ENCODE measurements around a stretch of chr3.

DNA sequence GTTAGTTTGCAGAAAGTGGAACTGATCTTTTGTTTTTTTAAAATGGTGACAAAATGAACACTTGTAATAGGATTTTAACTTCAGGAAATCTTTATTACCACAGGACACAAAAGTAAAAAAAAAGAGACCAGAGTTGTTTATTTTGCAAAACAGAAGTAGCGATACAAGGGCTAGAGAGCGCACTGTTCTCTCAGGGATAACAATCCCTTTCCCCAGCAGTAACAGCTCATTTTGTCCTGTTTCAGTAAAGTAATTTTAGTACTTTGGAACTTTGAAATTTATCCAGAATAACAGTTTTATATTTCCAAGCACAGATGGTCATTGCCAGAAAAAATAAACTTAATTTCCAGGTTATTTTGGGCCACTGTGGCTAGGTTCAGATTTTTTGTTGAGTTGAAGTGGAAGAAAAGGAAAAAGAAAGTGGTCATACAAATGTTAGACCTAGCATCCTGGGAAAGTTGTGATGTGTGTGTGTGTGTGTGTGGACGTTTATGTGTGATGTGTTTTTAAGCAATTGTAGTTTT lies 17.3 kb downstream of the LEKR1 start:
- RAMPAGE, long total RNA: no peak
- RRBS, 2 experiments: no CpG with 5 or more reads among the region's 3 CpGs
CAGE:
- cytosol, long polyA minus RNA: no peak
- cytosol, long polyA plus RNA: no peak
- long polyA plus RNA: no peak
- nucleolus, long total RNA: no peak
- nucleus, long polyA plus RNA: no peak
- nucleus, long total RNA: no peak

DNA sequence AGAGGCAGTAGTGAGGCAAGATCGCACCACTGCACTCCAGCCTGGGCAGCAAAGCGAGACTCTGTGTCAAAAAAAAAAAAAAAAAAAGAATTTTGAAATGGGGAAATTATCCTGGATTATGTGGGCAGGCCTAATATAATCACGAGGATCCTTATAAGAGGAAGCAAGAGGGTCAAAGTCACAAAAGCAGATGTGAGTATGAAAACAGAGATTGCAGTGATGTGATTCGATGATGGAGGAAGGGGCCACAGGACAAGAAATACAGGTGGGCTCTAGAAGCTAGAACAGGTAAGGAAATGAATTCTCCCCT lies 159.6 kb downstream of the LEKR1 start:
- RAMPAGE, long total RNA: no peak
- RRBS, 2 experiments: no CpG with 5 or more reads among the region's 4 CpGs
CAGE:
- cytosol, long polyA minus RNA: no peak
- cytosol, long polyA plus RNA: no peak
- long polyA plus RNA: no peak
- nucleolus, long total RNA: no peak
- nucleus, long polyA plus RNA: no peak
- nucleus, long total RNA: no peak

DNA sequence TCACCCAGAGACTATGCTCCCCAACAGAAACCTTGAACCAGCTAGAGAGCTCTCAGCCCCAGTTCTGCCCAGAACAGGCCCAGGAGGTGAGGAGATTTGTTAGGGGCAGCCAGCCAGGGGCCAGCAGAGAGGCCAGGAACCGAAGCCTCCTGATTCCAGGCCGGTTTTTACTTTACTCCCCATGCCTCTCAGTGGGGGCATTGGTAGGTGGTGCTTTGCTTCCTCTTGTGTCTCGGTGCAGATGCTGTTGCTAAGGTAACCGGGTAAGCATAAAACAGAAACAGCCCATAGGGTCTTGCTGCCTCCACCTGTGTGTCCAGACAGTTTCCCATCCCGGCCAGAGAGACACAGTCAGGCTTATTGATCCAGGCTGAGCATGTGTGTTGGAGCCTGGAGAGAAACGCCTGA lies 54.7 kb downstream of the CCNL1 start:
- RAMPAGE, long total RNA: no peak
- RRBS, 2 experiments: 2% methylated on average over 2 to 4 of the region's 6 CpGs
CAGE:
- cytosol, long polyA minus RNA: no peak
- cytosol, long polyA plus RNA: no peak
- long polyA plus RNA: no peak
- nucleolus, long total RNA: no peak
- nucleus, long polyA plus RNA: no peak
- nucleus, long total RNA: no peak

- RAMPAGE, long total RNA: no peak
- RRBS, 2 experiments: no CpG with 5 or more reads among the region's 9 CpGs
CAGE:
- cytosol, long polyA minus RNA: no peak
- cytosol, long polyA plus RNA: no peak
- long polyA plus RNA: no peak
- nucleolus, long total RNA: no peak
- nucleus, long polyA plus RNA: no peak
- nucleus, long total RNA: no peak
Measured at GRCh38 chr3:157114915-157115814, 44.8 kb downstream of the CCNL1 start.

DNA sequence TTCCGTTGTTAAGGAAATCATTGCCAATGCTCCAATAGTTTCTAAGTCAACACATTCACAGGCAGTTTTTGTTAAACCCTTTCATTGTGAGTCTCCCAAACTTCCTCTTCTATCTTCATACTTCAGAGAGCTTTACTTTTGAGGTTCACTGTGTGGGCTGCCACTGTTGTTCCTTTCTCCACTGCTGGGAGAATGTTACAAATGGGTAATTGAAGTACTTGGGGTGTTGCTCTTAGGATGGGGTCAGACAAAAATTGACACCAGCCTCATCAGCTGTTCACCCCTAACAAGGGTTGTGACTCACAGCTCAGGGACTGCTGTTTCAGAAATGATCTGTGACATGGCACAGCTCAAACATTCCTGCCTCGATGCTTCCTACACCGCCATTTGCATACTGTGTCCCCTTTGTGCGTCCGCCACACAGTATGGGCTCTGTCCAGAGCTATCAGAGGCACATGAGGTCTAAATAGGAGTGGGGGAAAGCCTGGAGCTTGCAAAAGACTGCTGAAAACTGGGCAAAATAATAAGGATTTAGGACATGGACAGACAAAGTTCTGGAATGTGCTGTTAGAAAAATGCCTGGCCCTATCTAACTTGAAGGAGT lies 44.0 kb downstream of the CCNL1 start:
- RAMPAGE, long total RNA: no peak
- RRBS, 2 experiments: no CpG with 5 or more reads among the region's 5 CpGs
CAGE:
- cytosol, long polyA minus RNA: no peak
- cytosol, long polyA plus RNA: no peak
- long polyA plus RNA: no peak
- nucleolus, long total RNA: no peak
- nucleus, long polyA plus RNA: no peak
- nucleus, long total RNA: no peak

- RAMPAGE, long total RNA: no peak
- RRBS, 2 experiments: no CpG with 5 or more reads among the region's 40 CpGs
CAGE:
- cytosol, long polyA minus RNA: no peak
- cytosol, long polyA plus RNA: no peak
- long polyA plus RNA: no peak
- nucleolus, long total RNA: no peak
- nucleus, long polyA plus RNA: no peak
- nucleus, long total RNA: no peak
Measured at GRCh38 chr3:157120397-157120990, 39.5 kb downstream of the CCNL1 start.

GRCh38 chr3:157413793-157414089 lies 22.9 kb upstream of the PTX3 start:
- RAMPAGE, long total RNA: no peak
- RRBS, 2 experiments: no CpG with 5 or more reads among the region's 1 CpG
CAGE:
- cytosol, long polyA minus RNA: no peak
- cytosol, long polyA plus RNA: no peak
- long polyA plus RNA: no peak
- nucleolus, long total RNA: no peak
- nucleus, long polyA plus RNA: no peak
- nucleus, long total RNA: no peak

DNA sequence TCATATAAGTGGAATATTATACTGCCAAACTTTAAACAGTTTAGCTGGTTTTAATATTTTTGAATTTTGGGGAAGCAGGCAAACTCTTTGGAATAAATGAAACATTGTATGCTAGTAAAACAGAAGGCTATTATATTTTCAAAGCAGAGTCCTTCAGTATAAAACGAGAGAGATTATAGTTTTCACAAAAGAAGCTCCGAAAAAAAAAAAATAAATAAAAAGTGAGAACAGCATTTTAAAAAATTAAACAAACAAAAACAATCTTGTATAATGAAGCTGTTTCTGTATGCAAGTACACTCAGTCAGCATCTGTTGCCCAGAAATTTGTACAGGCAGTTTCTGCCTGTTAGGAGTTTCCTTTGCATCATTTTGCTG lies 287.2 kb downstream of the SHOX2 start:
- RAMPAGE, long total RNA: no peak
- RRBS, 2 experiments: no CpG with 5 or more reads among the region's 2 CpGs
CAGE:
- cytosol, long polyA minus RNA: no peak
- cytosol, long polyA plus RNA: no peak
- long polyA plus RNA: no peak
- nucleolus, long total RNA: no peak
- nucleus, long polyA plus RNA: no peak
- nucleus, long total RNA: no peak

DNA sequence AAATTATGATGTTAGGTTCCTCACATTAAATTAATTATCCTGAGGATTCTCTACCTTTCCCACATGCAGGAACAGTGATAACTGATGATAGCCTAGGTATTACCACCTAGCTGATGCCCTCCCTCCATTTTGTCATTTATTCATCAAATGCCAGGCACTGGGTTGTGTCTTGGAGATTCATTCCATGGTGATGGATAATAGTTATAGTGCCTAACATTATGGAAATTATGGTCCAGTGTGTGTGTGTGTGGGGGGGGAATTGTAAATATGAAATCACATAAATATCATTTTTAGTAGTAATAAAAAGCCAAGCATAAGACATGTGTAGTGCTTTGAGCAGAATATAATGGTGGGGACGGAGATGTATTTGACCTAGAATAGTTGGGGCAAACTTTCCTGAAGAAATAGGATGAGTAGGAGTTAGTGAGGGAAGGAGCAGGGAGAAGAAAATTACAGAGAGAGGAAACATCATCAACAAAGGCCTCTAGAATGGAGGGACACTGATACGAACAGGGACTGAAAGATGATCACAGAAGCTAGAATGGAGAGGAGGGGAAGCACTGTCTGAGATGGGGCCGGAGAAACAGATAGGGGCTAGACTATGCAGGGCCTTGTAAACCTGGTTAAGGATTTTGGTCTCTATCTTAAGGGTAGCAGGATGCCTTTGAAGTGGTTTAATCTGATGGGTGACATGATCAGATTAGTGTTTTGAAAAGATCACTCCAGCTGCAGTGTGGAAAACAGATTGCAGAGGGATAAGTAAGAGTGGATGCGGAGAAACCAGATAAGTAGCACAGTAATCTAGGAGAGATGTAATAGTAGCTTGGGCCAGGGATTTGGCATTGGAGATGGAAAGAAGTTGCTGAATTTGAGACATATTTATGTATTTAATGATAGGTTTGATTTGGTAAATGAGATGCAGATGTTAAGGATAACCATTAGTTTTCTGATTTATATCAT lies 107.9 kb downstream of the RSRC1 start:
- RAMPAGE, long total RNA: no peak
- RRBS, 2 experiments: no CpG with 5 or more reads among the region's 4 CpGs
CAGE:
- cytosol, long polyA minus RNA: no peak
- cytosol, long polyA plus RNA: no peak
- long polyA plus RNA: no peak
- nucleolus, long total RNA: no peak
- nucleus, long polyA plus RNA: no peak
- nucleus, long total RNA: no peak

DNA sequence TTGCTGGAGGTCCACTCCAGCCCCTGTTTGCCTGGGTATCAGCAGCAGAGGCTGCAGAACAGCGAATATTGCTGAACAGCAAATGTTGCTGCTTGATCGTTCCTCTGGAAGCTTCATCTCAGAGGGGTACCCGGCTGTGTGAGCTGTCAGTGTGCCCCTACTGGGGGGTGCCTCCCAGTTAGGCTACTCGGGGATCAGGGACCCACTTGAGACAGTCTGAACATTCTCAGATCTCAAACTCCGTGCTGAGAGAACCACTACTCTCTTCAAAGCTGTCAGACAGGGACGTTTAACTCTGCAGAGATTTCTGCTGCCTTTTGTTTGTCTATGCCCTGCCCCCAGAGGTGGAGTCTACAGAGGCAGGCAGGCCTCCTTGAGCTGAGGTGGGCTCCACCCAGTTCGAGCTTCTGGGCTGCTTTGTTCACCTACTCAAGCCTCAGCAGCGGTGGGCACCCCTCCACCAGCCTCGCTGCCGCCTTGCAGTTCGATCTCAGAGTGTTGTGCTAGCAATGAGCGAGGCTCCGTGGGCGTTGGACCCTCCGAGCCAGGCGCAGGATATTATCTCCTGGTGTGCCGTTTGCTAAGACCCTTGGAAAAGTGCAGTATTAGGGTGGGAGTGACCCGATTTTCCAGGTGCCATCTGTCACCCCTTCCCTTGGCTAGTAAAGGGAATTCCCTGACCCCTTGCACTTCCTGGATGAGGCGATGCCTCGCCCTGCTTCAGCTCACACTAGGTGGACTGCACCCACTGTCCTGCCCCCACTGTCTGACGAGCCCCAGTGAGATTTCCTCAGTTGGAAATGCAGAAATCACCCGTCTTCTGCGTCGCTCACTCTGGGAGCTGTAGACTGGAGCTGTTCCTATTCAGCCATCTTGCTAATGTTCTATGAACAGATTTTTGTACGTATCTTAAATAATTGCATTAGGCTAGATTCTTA lies 219.9 kb downstream of the RSRC1 start:
- RAMPAGE, long total RNA: no peak
- RRBS, 2 experiments: no CpG with 5 or more reads among the region's 25 CpGs
CAGE:
- cytosol, long polyA minus RNA: no peak
- cytosol, long polyA plus RNA: no peak
- long polyA plus RNA: no peak
- nucleolus, long total RNA: no peak
- nucleus, long polyA plus RNA: no peak
- nucleus, long total RNA: no peak

DNA sequence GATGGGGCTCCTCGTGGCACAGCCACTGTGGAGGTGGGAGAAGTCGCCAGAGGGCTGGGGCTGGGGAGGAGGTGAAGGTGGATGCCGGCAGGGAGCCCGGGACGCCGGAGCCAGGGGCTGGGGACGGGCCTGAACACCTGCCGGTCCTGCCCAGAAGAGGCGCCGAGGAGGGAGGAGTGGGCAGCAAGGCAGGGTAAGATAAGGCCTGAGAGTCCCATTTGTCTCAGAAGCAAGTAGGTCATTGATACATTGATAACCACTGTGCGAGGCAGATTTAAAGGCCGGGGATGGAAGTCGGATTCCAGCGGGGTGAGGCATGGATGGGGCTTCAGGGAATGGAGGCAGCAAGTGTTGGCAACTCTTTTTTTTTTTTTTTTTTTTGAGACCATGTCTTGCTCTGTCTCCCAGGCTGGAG lies 670 bp upstream of the RARRES1 start:
- RAMPAGE, long total RNA: no peak
- RRBS, 2 experiments: 100% methylated on average over 2 of the region's 14 CpGs; no CpG with 5 or more reads in 1 of the 2 experiments
CAGE:
- cytosol, long polyA minus RNA: no peak
- cytosol, long polyA plus RNA: no peak
- long polyA plus RNA: no peak
- nucleolus, long total RNA: no peak
- nucleus, long polyA plus RNA: no peak
- nucleus, long total RNA: no peak

DNA sequence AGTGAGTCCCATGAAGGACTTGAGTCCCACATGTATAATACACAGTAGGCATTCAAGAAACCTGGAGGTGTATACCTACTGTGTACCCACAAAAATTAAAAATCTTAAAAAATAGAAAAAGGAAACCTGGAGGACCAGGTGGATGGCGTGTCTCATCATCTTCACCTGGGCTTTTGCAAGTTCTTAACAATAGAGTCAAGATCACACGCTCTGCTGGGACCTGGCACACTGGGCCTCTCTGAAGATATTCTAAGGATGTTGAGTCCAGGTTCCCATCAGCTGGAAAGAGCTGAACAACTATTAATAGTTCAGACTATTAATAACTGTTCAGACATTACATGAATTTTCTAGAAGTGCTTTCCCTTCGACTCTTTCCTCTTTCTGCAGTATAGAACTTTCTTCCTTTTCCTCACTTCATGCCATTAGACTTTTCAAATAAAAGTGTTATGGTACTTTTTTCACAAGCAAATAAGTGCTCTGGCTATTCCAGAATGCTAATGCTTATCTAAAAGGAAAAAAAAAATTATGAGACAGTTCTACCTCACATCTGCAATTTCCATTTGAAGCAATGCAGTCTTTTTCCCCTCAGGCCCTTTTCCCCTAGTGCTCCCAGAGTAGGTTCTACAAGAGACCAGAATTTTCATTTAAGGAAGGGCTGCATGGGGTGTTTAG lies 395.5 kb downstream of the IQCJ-SCHIP1 start:
- RAMPAGE, long total RNA: no peak
- RRBS, 2 experiments: no CpG with 5 or more reads among the region's 3 CpGs
CAGE:
- cytosol, long polyA minus RNA: no peak
- cytosol, long polyA plus RNA: no peak
- long polyA plus RNA: no peak
- nucleolus, long total RNA: no peak
- nucleus, long polyA plus RNA: no peak
- nucleus, long total RNA: no peak

DNA sequence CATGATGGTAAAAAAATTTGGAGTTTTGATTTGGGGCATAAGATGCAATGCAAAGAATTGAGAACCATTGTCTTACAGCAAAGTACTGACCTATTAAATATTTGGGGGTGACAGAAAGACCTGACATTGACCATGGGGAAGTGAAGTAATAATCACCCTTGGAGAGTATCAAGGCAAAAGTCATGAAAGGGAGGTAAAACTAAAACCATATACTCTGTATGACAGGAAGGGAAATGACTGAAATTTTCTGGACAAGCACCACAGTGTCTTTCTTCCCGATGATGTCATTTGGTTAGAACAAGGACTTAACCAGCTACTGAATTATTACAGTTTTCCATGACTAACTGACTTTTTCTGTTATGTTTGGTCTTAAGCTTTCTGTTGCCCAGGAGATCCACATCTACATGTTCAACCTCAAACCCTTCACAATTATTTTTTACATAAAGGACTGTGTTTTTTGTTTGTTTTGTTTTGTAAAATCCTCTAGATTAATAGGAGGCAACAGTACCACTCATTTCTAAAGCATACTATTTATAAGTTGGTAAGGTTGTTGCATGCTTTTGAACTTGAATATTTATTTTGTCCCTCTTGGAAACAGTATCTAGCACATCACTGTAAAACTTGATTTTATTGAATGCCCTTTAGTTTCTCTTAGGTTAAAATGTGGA lies 428.5 kb upstream of the C3orf80 start:
- RAMPAGE, long total RNA: no peak
- RRBS, 2 experiments: no CpG with 5 or more reads among the region's 1 CpG
CAGE:
- cytosol, long polyA minus RNA: no peak
- cytosol, long polyA plus RNA: no peak
- long polyA plus RNA: no peak
- nucleolus, long total RNA: no peak
- nucleus, long polyA plus RNA: no peak
- nucleus, long total RNA: no peak

DNA sequence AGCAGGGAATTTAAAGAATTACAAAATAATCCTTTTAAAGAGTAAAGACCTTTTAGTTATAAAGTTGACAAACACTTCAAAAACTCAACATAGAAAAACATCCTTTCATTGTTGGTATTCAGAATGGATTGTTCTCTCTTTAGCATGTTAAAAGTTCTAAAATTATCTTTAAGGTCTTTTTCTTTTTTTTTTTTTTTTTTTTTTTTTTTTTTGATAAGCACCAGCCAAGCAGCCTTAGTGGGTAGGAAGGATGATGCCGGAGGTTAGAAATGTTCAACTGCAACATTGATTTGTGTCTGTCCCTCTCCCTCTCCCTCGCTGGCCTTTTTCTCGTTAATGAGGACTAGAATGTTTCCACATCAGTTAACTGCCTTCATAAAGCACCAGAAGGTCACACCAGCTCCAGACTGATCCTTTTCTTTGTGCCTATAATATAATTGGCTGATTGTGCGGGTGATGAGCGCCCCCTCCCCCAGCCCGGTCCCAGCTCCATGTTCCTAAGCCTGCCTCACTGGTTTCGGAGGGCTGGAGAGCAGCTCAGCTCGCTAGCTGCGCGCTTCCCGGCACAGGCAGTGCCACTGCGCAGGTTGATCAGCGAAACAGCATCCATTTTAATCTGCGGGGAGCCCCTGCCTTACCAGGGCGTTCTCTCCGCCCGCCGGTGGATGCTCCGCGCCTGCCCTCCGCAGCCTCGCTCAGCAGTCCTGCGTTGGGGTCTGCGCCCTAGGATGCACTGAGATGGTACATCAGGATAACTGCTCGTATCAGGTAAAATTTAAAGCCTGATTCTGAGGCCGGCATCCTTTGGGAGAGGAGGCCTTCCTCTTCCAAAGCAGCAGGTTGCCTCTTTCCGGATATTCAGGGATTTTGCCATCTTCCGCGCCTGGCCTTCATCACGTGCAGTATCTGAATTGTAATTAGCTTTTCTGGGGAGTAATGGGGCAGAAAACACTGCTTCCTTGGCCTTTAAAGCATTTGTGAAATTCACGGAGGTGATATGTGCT lies 385.5 kb upstream of the C3orf80 start:
- RAMPAGE, long total RNA: no peak
- RRBS, 2 experiments: 17 to 31% methylated on average over 10 to 12 of the region's 31 CpGs
CAGE:
- cytosol, long polyA minus RNA: no peak
- cytosol, long polyA plus RNA: no peak
- long polyA plus RNA: no peak
- nucleolus, long total RNA: no peak
- nucleus, long polyA plus RNA: no peak
- nucleus, long total RNA: no peak

DNA sequence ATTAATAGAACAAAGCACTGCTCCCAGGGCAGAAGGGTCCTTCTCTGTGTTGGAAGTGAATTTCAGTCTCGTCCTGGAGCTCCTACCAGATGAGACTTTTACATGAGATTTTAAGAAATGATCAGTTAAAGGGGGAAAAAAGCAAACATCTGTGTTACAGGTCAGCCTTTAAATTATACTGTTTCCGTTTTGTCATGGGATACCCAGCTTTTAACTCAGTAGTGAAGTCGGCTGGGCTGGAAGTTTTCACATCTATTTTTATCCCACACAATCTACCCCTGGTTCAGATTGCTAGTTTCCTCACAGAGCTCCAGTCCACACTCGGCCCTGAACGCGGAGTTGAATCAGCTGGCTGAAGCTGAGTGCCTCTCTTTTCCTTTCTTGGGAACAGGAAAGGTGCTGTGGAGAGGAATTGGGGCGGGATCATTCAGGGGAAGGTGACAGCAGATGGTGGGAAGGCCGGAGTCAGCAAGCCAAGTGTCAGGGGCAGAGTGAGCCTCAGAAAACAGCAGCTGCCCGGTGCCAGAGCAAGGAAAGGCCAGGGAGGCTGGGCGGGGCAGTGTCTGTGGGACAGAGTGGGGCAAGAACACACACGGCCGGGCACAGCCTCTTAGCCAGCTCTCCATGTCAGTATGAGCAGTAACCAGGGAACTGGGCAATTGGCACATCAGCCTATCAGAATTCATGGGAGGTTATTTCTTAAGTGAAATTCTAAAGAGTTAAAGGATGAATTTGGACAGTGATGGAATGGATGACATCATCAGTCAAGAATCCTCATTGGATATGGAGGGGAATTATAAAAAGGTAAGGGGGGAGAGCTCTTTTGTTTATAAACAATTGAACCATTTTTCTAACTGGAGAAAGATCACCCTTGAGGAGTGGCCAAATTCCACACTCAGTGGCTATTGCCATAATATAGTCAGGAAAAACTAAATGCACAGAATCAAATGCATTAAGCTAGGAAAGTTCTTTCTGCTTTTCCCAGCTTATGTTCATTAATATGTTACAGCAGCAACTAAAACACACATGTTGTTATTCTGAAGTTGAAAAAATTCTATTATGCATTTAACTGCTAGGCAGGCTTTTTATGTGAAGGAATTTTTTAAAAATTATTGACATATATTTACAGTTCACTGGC lies 372.2 kb upstream of the C3orf80 start:
- RAMPAGE, long total RNA: no peak
- RRBS, 2 experiments: 15 to 35% methylated on average over 4 of the region's 12 CpGs
CAGE:
- cytosol, long polyA minus RNA: no peak
- cytosol, long polyA plus RNA: no peak
- long polyA plus RNA: no peak
- nucleolus, long total RNA: no peak
- nucleus, long polyA plus RNA: no peak
- nucleus, long total RNA: no peak

DNA sequence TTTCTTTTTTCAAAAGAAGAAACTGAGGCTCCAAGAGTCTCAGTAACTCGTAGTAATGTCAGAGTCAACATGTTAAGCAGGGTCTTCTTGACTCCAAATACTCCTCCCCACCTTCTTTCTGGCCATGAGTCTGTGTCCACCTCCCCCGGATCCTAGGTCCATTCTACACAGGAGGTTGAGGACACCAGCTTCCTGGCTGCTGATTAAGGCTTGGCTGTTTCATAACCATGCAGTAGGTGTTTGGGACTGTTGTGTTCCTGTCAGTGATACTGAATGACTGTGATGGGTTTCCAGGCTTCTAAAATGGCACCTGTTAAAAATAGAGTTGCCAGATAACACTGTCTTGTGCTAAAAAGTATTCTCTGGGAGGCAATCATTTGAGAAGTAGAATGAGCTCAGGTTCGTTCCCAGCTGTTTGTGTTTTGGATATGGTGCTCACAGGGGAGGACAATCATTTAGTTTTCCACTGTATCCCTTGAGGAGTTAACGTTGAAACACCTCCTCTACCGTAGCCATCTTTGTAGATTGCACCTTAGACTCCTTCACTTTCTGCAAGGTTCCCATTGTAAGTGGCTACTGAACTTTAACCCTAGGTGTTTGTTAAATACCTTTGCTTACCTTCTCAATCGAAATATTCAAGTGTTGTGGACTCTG lies 367.3 kb upstream of the C3orf80 start:
- RAMPAGE, long total RNA: no peak
- RRBS, 2 experiments: no CpG with 5 or more reads among the region's 6 CpGs
CAGE:
- cytosol, long polyA minus RNA: no peak
- cytosol, long polyA plus RNA: no peak
- long polyA plus RNA: no peak
- nucleolus, long total RNA: no peak
- nucleus, long polyA plus RNA: no peak
- nucleus, long total RNA: no peak

- RAMPAGE, long total RNA: no peak
- RRBS, 2 experiments: 66 to 74% methylated on average over 3 of the region's 8 CpGs
CAGE:
- cytosol, long polyA minus RNA: no peak
- cytosol, long polyA plus RNA: no peak
- long polyA plus RNA: no peak
- nucleolus, long total RNA: no peak
- nucleus, long polyA plus RNA: no peak
- nucleus, long total RNA: no peak
Measured at GRCh38 chr3:159882588-159883186, 342.5 kb upstream of the C3orf80 start.

- RAMPAGE, long total RNA: no peak
- RRBS, 2 experiments: no CpG with 5 or more reads among the region's 8 CpGs
CAGE:
- cytosol, long polyA minus RNA: no peak
- cytosol, long polyA plus RNA: no peak
- long polyA plus RNA: no peak
- nucleolus, long total RNA: no peak
- nucleus, long polyA plus RNA: no peak
- nucleus, long total RNA: no peak
Measured at GRCh38 chr3:159911104-159911839, 313.9 kb upstream of the C3orf80 start.

- RAMPAGE, long total RNA: no peak
- RRBS, 2 experiments: 52 to 95% methylated on average over 6 to 8 of the region's 19 CpGs
CAGE:
- cytosol, long polyA minus RNA: no peak
- cytosol, long polyA plus RNA: no peak
- long polyA plus RNA: no peak
- nucleolus, long total RNA: no peak
- nucleus, long polyA plus RNA: no peak
- nucleus, long total RNA: no peak
Measured at GRCh38 chr3:160450269-160450856, 777 bp upstream of the TRIM59 start.

- RAMPAGE, long total RNA: no peak
- RRBS, 2 experiments: no CpG with 5 or more reads among the region's 1 CpG
CAGE:
- cytosol, long polyA minus RNA: no peak
- cytosol, long polyA plus RNA: no peak
- long polyA plus RNA: no peak
- nucleolus, long total RNA: no peak
- nucleus, long polyA plus RNA: no peak
- nucleus, long total RNA: no peak
Measured at GRCh38 chr3:160491298-160492049, 41.9 kb upstream of the TRIM59 start.

All from GM12878 (cell line).